Pericardium fibroblast (primary cell): ENCODE measurements around the genes TMOD2 and ARPP19.

- RAMPAGE, long total RNA: no peak
Measured at GRCh38 chr15:48987010-48987675, 23.4 kb upstream of the SHC4 start.

DNA sequence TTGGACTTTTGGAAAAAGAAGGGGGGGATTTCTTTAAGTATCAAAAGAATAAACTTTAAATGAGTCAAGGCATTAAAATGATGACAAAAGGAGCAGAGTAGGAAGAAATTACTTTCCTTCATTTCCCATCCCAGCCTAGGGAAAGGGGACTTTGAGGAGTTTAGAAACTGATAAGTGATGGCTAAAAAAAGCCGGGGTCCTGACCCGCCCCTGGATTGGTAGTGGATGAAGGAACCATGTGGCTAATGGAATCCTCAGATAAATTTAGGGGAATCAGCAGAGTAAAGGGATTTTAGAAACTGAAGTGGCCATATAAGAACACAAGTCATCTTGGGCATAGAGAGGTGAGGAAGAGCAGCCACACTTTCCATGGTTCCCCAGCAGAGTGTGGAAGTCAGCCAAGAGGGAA is 212.3 kb downstream of the ATP8B4 start:
- RAMPAGE, long total RNA: no peak

GRCh38 chr15:49916950-49917719 is 201.9 kb downstream of the ATP8B4 start:
- RAMPAGE, long total RNA: no peak

- RAMPAGE, long total RNA: no peak
Measured at GRCh38 chr15:50135255-50135580, 16.2 kb upstream of the ATP8B4 start.

GRCh38 chr15:50224483-50225024 is 41.0 kb downstream of the HDC start:
- RAMPAGE, long total RNA: no peak

DNA sequence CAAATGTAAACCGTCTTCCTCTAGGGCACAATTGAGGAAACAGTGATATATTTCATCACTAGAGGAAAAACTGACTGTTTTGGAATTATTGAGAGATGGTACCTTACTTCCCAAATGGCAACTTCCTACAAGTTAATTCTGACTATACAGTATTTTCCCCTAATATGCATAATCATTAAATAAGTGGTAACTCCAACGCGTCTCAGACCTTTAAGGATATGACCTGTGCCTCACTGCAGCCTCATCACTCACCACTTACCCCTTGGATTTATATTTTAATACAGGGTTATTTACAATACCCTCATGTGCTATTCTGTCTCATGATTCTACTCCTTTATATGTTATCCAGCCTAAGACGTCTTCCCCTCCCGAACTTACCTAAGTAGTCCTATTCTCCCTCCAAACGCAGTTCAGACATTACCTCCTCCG is 13.3 kb downstream of the GABPB1 start:
- RAMPAGE, long total RNA: no peak

DNA sequence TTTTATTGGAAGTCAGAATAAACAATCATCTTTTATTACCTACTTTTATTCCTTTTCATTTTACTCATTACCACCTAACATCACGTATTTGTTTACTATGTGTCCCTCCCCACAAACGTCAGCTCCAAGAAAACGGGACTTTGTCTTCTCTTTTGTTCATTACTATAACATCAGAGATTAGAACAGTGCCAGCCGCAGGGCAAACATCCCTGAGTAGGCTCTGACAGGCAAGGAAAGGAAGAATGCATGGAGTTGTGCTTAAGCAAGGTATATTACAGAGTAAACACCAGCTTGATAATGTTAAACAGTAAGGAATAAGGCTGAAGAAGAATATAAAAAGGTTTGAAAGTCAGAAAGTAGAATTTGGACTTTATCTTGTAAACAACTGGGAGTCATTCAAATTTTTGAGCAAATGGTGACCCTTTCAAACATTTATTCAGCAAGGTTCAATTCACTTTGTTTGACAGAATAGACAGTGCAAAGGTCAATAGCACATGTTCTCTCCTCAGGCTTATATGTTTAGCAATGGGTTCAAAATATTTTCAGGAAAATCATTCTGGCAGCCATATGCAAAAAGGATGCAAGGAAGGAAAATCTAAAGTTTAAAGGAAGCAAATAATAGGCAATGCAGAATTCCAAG is 11.0 kb downstream of the GABPB1 start:
- RAMPAGE, long total RNA: no peak

- RAMPAGE, long total RNA: no peak
Measured at GRCh38 chr15:50906785-50907310, 1.6 kb upstream of the AP4E1 start.

DNA sequence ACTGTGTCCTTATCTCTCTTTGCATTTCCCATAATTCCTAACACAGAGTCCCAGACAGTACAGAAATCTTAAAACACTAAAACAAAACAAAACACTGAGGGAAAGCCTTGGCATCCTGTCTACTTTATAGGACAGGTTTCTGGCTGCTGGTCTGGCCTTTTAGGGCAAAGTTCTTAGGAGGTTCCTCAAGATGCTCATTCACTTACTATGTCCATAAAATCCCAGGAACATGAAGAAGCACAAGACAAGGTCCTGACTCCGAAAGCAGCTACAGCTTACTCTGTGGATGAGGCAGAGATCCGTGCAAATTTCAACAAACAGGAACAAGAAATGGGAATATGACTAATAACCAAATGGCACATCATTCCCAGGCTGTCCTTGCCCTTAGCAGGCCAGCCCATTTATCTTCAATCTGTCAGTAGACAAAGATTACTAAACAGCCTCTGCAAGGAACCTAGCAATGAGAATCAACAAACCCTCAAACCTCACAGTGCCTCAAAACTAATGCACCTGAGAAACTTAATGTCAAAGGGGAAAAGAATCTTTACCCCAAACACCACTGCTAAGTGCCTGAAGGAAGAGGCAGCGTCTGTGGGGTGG is 5.1 kb downstream of the TNFAIP8L3 start:
- RAMPAGE, long total RNA: no peak

- RAMPAGE, long total RNA: no peak
Measured at GRCh38 chr15:51267430-51268241, 70.8 kb downstream of the CYP19A1 start.

DNA sequence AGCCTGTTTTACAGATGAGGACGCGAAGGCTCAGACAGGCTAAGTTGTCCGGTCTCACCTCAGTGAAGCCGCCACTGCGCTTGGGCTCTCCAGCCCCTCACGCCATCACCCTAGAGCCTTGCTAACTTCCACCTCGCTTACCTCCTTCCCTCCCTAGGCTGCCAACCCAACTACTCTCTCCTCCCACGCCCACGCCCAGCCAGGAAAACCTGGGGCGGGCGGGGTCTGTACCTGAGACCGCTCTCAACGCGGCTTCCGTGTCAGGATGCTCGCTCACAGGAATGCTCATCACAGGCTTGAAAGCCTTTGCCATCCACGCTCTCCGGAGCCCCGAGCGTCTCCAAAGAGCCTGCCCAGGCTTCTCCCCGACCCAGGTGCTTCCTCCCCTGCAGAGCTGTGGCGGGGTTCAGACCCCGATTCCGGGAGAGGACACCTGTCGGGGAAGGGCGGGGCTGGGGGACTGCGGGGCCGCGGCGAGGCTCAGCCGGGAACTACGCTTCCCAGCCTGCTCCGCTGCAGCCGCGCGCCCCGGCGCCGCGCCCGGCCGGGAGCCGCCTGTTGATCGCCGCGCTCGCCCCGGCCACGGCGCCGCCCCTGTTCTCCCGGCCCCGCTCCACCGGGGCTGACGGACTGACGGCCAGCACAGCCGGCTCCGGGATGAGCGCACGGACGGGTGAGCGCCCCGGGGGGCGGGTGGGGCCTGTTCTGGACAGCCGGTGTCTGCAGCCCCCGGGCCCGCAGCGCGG is at the start of gene TMOD2:
TSS of gene TMOD2 (plus strand) at position 558 of the 746 bp plus-strand sequence.
- RAMPAGE, long total RNA: no peak

GRCh38 chr15:51907347-51907605 is 64.3 kb downstream of the LEO1 start:
- RAMPAGE, long total RNA: no peak

GRCh38 chr15:52037168-52038162 is 18.4 kb downstream of the MAPK6 start:
- RAMPAGE, long total RNA: no peak

DNA sequence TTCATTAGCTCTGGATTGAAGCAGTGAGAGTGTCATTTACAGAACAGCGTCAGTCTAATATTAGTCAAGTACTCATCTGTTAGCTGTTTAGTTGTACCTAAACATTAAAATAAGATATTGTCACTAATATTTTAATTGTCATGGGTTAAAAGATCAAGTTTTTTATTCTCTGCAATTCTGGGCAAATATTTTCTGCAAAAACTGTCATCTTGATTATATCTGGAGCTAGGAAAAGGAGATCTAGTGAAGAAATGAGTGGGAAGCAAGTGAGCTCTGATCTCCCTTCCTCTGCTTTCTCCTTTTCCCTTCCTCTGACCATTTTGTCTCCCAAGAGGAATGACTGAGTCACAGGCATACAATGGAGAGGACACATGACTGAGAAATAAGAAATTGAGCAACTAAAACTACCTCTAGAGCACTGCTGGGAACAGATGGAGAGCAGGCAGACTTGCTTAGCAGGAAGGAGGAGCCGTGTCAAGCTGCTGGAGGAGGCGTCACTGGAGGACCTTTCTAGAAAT is 66.8 kb upstream of the MYO5C start:
- RAMPAGE, long total RNA: no peak

DNA sequence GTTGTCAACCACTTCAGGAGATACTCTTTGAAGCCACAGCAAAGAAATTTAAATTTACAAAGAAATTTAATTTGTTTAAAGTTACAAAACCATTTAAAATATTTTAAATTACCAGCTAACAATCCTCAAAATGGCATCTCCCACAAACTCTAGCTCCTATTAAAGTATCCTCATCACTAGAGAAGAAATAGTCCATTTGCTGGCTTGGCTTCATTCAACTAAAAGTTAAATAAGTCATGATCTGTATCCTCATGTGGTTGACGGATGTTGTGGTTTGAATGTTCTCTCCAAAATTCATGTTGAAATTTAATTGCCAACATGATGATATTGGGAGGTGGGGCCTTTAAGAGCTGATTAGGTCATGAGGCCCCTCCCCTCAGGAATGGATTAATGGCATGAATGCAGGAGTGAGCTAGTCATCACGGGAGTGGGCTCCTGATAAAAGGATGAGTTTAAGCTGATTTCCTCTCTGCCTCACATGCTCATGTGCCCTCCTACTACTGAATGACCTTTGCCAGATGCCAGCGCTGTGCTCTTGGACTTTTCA is 111.3 kb downstream of the MYO5A start:
- RAMPAGE, long total RNA: no peak

- RAMPAGE, long total RNA: no peak
Measured at GRCh38 chr15:52466065-52466830, 62.4 kb downstream of the MYO5A start.

- RAMPAGE, long total RNA: no peak
Measured at GRCh38 chr15:52548832-52550050, 19.6 kb downstream of the ARPP19 start.

- RAMPAGE, long total RNA: start-site peak on the minus strand at chr15:52569131-52569170, 153 and 308 reads in 2 replicates
Measured at GRCh38 chr15:52568395-52569587, at the start of gene ARPP19. TSS of gene ARPP19 (minus strand) at chr15:52569030.

DNA sequence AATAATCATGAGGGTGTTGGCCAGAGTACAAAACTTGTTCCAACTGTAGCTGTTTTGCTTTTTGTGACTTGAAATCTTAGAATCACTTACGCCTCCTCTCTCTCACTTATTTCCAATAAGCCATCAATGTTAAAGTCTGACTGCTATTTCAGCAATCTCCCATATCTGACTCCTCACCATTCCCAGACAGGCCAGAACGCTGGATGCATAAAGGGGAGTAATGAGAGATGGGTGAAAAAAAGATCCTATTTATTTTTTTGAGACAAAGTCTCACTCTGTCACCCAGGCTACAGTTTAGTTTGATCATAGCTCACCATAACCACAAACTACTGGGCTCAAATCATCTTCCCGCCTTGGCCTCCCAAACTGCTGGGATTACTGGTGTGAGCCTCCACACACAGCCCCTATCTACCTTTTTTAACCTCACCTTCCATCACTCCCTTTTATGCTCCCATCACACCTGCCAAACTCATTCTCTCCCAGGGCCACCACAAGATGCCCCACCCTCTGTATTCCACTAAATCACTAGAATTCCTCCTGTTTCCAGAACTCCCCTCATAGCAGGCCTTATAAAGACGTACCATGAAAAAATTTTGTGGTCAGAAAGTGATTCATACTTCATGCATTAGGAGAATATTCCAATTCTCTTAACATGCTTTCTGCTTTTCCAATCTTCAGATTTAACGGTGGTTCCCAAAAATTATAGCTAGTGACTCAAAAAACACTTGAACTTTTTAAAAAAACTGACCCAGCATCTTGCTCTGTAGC is 36.4 kb downstream of the ATOSA start:
- RAMPAGE, long total RNA: no peak

DNA sequence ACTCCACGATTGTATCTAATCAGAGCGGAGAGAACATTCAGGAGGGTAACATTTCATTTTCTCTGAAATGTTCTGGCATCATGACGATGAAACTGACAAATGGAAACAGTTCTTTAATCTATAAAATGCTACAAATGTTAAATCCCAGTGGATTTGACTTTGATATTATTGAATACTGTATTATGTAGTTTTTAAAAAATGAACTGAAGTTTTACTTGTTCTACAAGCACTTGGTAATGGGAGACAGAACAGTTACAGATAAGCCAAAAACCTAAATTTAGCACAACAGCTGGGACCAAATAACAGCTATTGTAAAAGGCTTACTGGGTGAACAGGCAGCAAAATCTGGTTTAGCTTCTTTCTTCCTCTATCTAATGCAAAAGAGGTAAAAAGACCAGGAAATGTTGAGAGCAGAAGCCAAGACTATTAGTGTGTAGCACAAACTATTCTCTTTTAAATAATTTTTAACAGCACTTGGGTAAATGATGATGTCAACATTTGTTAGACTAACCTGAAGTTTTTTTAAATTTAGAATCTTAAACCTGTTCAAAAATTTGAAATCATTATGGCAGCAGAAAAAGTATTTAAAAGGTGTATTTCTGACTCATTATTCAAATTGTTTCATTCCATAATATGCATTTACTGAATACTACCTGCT is 1.6 kb upstream of the ATOSA start:
- RAMPAGE, long total RNA: no peak